Endothelial cell of umbilical vein (primary cell): ENCODE data around the gene TRHDE.

GRCh38 chr12:70244343-70244644 lies 1.1 kb downstream of the CNOT2 start:
- PRO-cap = no peak
CAGE:
- cytosol, long polyA minus RNA = no peak
- cytosol, long polyA plus RNA = no peak
- long polyA plus RNA = no peak
- nucleus, long polyA minus RNA = no peak
- nucleus, long polyA plus RNA = no peak

DNA sequence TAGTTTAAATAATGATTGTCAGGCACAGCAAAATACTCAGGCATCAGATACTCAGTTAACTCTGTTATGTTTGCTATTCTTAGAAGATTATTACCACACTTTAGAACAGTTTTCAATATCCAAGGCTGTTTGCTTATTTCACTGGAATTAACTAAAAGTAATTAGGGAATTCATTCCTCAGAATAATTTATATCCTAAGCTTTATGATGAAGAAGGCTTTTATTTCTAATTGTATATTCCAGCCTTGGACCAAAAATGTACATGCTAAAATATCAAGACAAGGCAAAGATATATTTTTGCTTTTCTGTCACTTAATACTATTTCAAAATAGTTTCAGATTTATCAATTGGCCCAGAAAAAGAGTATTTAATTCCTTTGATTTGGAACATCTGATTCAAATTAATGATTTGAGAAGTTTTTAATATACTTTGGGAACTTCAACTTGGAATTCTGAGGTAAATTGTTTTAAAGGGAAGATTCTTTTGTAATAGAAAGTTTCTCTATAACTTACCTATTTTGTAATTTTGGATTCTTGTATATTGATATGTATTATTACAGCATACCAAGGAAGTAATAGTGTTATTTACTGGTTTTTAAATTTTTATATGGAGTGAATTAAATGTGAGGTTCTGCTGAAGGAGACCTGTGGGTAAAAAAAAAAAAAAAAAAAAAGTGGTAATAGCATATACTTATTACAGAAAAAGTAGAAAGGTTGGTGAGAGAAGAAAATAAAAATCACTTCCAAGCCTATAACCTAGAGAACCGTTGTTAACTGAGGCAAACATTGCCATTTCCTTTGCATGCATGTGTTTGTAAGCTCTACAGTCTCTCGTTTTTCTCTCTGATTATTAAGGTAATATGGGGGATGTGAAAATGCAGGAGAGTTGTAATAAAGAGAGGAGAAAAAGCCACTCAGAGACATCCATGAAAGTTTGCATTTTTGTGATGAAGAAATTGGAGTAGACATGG lies 13.0 kb downstream of the CNOT2 start:
- PRO-cap = no peak
CAGE:
- cytosol, long polyA minus RNA = no peak
- cytosol, long polyA plus RNA = no peak
- long polyA plus RNA = no peak
- nucleus, long polyA minus RNA = no peak
- nucleus, long polyA plus RNA = no peak

- PRO-cap = no peak
CAGE:
- cytosol, long polyA minus RNA = no peak
- cytosol, long polyA plus RNA = no peak
- long polyA plus RNA = no peak
- nucleus, long polyA minus RNA = no peak
- nucleus, long polyA plus RNA = no peak
Measured at GRCh38 chr12:70365895-70366054, 315 bp upstream of the KCNMB4 start.

- PRO-cap = no peak
CAGE:
- cytosol, long polyA minus RNA = no peak
- cytosol, long polyA plus RNA = no peak
- long polyA plus RNA = no peak
- nucleus, long polyA minus RNA = no peak
- nucleus, long polyA plus RNA = no peak
Measured at GRCh38 chr12:70608646-70609060, 28.6 kb downstream of the PTPRB start.

GRCh38 chr12:71158229-71158925 lies 578 bp upstream of the TSPAN8 start:
- PRO-cap = bidirectional peak, plus-strand start at chr12:71158654, minus-strand start at chr12:71158551
CAGE:
- cytosol, long polyA minus RNA = no peak
- cytosol, long polyA plus RNA = no peak
- long polyA plus RNA = no peak
- nucleus, long polyA minus RNA = no peak
- nucleus, long polyA plus RNA = no peak

DNA sequence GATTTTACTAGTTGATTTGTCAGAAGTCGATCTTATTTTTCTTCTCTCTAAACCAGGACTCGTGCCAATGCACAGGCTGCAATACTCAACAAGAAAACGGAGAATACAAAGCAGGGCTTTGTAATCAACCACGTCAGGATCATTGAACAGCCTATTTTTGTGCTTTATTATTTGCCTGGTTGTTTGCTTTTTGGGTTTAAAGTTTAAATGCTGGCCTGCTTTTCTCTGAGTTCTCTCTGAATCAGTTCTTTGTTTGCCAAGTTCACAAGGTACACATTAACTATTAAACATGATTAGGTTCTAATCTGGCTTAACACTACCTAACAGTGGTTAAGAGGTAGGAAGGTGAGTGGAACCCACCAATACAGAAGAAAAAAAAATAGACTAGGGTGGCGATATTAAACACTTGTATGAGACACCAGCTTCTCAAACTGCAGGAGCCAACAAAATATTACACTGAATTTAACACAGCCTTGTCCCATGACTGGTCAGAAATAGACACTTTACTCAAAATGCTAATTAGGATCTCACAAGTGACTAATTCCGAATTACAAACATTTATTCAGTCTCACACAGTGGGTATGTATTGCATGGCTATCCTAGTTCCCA lies 5.5 kb upstream of the TSPAN8 start:
- PRO-cap = no peak
CAGE:
- cytosol, long polyA minus RNA = no peak
- cytosol, long polyA plus RNA = no peak
- long polyA plus RNA = no peak
- nucleus, long polyA minus RNA = no peak
- nucleus, long polyA plus RNA = no peak

DNA sequence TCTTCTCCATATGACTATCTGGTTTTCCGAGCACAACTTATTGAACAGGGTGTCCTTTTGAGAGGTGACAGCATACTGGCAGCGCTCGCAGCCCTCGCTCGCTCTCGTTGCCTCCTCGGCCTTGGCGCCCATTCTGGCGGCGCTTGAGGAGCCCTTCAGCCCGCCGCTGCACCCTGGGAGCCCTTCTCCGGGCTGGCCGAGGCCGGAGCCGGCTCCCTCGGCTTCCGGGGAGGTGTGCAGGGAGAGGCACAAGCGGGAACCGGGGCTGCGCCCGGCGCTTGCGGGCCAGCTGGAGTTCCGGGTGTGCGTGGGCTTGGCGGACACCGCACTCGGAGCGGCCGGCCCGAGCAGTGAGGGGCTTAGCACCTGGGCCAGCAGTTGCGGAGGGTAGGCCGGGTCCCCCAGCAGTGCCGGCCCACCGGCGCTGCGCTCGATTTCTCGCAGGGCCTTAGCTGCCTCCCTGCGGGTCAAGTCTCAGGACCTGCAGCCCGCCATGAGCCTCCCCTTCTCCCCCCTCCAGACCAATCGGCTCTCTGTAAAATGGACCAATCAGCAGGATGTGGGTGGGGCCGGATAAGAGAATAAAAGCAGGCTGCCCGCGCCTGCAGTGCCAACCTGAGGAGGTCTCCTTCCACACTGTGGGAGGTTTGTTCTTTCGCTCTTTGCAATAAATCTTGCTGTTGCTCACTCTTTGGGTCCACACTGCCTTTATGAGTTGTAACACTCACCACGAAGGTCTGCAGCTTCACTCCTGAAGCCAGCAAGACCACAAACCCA lies 62.8 kb upstream of the LGR5 start:
- PRO-cap = no peak
CAGE:
- cytosol, long polyA minus RNA = no peak
- cytosol, long polyA plus RNA = no peak
- long polyA plus RNA = no peak
- nucleus, long polyA minus RNA = no peak
- nucleus, long polyA plus RNA = no peak

DNA sequence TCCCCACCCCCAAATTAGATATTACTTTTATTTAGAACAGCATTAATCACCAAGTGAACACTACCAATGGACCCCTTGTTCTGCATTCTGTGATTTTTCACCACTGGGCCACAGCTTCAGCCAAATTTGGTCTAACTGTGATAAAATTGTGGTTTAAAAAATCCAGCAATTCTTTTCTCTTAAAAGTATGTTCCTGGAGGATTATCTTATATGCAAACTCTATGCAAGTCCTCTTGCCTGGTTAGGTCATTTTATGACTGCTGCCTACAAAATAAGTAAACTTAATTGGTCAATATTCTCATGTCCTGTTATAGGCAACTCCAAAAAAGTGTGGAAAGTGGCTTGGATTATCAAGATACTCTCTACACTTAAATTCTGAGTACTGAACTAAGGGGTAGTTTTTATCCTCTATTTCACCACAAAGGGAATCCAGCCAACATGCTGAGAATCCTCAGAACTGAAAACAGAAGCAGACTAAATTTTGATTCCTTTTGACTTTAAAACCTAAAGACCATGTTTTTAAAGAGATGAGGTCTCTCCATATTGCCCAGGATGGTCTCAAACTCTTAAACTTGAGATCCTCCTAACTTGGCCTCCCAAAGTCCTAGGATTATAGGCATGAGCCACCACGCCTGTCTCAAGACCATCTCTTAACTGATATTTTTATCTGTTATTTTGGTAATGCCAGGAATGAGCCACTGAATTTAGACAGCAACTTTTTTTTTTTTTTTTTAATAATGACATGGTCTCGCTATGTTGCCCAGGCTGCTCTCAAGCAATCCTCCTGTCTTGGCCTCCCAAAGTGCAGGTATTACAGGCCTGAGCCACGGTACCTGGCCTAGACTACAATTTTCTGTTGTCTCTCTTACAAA lies 59.8 kb downstream of the ZFC3H1 start:
- PRO-cap = no peak
CAGE:
- cytosol, long polyA minus RNA = no peak
- cytosol, long polyA plus RNA = no peak
- long polyA plus RNA = no peak
- nucleus, long polyA minus RNA = no peak
- nucleus, long polyA plus RNA = no peak

GRCh38 chr12:71636754-71637178 lies 26.9 kb downstream of the ZFC3H1 start:
- PRO-cap = no peak
CAGE:
- cytosol, long polyA minus RNA = no peak
- cytosol, long polyA plus RNA = no peak
- long polyA plus RNA = no peak
- nucleus, long polyA minus RNA = no peak
- nucleus, long polyA plus RNA = no peak

- PRO-cap = no peak
CAGE:
- cytosol, long polyA minus RNA = no peak
- cytosol, long polyA plus RNA = no peak
- long polyA plus RNA = no peak
- nucleus, long polyA minus RNA = no peak
- nucleus, long polyA plus RNA = no peak
Measured at GRCh38 chr12:71759172-71759527, 4.5 kb downstream of the RAB21 start.

DNA sequence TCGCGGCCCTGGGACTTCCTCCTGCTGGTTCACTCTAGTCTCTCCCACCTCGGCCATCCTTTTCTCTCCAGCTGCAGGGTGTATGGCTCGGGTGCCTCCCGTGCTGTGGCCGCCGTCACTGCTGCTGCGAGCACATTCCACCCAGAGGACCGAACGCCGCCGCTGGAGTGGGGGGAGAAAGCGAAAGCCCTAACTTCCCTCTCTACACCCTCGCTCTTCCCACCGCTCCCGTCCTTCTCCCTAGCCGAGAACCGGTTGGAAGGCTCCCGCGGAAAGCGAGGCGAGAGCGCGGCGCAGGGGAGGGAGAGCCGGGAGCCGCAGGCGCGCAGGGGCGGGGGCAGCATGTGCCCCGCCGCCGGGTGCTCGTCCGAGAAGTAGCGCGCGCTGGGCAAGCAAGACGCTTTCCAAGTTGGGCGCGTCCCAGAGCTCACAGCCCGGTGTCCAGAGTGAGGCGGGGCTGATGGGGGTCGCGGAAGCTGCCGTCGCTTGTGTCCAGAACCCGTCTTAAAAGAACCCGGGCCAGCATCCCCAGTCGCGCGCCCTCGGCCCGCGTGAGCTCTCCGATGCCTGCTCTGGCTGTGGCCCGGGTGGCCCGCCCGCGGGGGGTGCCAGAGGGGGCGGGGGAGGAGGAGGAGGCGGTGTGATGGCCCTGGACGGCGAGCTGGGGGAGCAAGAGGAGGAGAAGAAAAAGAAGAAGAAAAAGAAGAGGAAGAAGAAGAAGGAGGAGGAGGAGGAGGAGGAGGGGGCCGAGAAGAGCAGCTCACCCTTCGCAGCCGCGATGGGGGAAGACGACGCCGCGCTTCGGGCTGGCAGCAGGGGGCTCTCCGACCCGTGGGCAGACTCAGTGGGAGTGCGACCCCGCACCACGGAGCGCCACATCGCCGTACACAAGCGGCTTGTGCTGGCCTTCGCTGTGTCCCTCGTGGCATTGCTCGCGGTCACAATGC lies at the start of gene TRHDE:
Gene TRHDE, plus strand, starts transcription at position 370 of the 947 bp plus-strand sequence.
- PRO-cap = no peak
CAGE:
- cytosol, long polyA minus RNA = no peak
- cytosol, long polyA plus RNA = no peak
- long polyA plus RNA = no peak
- nucleus, long polyA minus RNA = no peak
- nucleus, long polyA plus RNA = no peak

GRCh38 chr12:72272948-72273281 lies 745 bp downstream of the TRHDE start:
- PRO-cap = no peak
CAGE:
- cytosol, long polyA minus RNA = no peak
- cytosol, long polyA plus RNA = no peak
- long polyA plus RNA = no peak
- nucleus, long polyA minus RNA = no peak
- nucleus, long polyA plus RNA = no peak

GRCh38 chr12:74508660-74509803 lies 28.6 kb upstream of the ATXN7L3B start:
- PRO-cap = no peak
CAGE:
- cytosol, long polyA minus RNA = no peak
- cytosol, long polyA plus RNA = no peak
- long polyA plus RNA = no peak
- nucleus, long polyA minus RNA = no peak
- nucleus, long polyA plus RNA = no peak

DNA sequence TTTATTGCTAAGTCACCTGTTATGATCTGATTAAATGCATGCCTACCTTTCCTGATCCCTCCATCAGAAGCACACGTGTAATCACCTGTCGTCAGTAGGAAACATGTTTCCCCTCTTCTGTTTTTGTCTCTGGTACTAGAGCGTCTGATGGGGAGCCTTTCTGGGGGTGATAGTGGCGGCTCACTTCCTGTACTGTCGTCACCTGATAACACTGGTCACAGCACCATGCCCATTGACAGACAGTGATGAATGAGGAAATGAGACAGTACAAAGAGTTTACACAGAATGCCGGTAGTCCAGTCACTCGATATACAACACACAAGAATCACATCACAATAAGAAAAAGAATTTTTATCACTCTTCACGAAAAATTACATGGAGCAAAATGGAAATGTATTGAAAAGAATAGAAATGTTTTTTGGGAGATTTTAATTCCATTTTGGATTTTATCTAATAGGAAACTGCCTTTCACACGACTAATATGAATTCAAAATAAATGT lies 161.5 kb downstream of the KCNC2 start:
- PRO-cap = no peak
CAGE:
- cytosol, long polyA minus RNA = no peak
- cytosol, long polyA plus RNA = no peak
- long polyA plus RNA = no peak
- nucleus, long polyA minus RNA = no peak
- nucleus, long polyA plus RNA = no peak

- PRO-cap = no peak
CAGE:
- cytosol, long polyA minus RNA = no peak
- cytosol, long polyA plus RNA = no peak
- long polyA plus RNA = no peak
- nucleus, long polyA minus RNA = no peak
- nucleus, long polyA plus RNA = no peak
Measured at GRCh38 chr12:75472180-75472532, 8.4 kb upstream of the GLIPR1 start.

DNA sequence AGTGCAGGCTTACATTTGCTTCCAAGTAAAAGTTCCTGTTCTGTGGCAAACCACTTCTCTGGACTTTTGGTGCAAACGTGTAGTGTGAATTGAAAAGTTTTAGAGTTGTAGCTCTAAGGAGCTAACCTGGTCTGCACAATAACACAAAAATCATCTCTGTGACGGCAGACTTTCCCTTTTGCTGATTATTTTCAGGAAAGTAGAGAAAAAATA lies 2.4 kb upstream of the GLIPR1 start:
- PRO-cap = no peak
CAGE:
- cytosol, long polyA minus RNA = no peak
- cytosol, long polyA plus RNA = no peak
- long polyA plus RNA = no peak
- nucleus, long polyA minus RNA = no peak
- nucleus, long polyA plus RNA = no peak

GRCh38 chr12:75478523-75479167 lies 1.9 kb upstream of the GLIPR1 start:
- PRO-cap = no peak
CAGE:
- cytosol, long polyA minus RNA = no peak
- cytosol, long polyA plus RNA = no peak
- long polyA plus RNA = no peak
- nucleus, long polyA minus RNA = no peak
- nucleus, long polyA plus RNA = no peak

GRCh38 chr12:75720659-75721280 lies 209.4 kb upstream of the KRR1 start:
- PRO-cap = no peak
CAGE:
- cytosol, long polyA minus RNA = no peak
- cytosol, long polyA plus RNA = no peak
- long polyA plus RNA = no peak
- nucleus, long polyA minus RNA = no peak
- nucleus, long polyA plus RNA = no peak

DNA sequence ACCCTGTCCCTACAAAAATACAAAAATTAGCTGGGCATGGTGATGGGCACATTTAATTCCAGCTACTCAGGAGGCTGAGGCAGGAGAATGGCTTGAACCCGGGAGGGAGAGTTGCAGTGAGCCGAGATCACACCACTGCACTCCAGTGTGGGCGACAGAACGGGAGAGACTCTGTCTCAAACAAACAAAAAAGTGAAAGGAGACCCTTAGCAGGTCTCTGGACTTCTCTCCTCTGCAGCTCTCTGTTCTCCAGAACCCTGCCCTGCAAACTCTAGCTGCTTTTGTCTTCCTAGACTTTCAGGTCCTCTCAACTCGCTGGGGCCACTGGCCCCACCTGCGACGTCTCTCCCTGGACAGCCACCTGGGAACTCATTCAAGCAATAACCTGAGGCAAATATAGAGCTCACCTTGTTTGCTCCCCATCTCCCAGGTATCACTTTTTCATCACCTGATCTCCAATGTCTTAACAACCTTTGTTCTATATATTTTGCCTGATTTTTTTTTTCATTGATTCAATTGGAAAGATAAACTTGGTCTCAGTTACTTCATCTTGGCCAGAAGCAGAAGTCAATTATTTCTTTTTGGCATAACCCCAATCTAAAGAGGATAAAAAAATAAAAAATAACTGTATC lies 221.6 kb upstream of the KRR1 start:
- PRO-cap = no peak
CAGE:
- cytosol, long polyA minus RNA = no peak
- cytosol, long polyA plus RNA = no peak
- long polyA plus RNA = no peak
- nucleus, long polyA minus RNA = no peak
- nucleus, long polyA plus RNA = no peak

GRCh38 chr12:75953963-75954639 lies 130.4 kb downstream of the NAP1L1 start:
- PRO-cap = no peak
CAGE:
- cytosol, long polyA minus RNA = no peak
- cytosol, long polyA plus RNA = no peak
- long polyA plus RNA = no peak
- nucleus, long polyA minus RNA = no peak
- nucleus, long polyA plus RNA = no peak